Placental epithelial cell (primary cell): ENCODE results near the genes RPS28, KANK3, OR7G1, ZNF562, OLFM2, S1PR2, ICAM5 and CDC37.

DNA sequence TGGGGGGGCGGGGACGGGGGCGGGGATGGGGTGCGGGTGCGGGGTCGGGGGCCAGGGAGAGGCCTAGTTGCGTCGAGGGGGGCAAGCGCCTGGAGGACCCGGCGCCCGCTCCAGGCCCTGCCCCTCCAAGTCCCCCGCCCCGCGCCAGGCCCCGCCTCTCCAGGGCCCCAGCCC, 204 bp upstream of the CERS4 start:
- CAGE, long polyA plus RNA, result no peak

DNA sequence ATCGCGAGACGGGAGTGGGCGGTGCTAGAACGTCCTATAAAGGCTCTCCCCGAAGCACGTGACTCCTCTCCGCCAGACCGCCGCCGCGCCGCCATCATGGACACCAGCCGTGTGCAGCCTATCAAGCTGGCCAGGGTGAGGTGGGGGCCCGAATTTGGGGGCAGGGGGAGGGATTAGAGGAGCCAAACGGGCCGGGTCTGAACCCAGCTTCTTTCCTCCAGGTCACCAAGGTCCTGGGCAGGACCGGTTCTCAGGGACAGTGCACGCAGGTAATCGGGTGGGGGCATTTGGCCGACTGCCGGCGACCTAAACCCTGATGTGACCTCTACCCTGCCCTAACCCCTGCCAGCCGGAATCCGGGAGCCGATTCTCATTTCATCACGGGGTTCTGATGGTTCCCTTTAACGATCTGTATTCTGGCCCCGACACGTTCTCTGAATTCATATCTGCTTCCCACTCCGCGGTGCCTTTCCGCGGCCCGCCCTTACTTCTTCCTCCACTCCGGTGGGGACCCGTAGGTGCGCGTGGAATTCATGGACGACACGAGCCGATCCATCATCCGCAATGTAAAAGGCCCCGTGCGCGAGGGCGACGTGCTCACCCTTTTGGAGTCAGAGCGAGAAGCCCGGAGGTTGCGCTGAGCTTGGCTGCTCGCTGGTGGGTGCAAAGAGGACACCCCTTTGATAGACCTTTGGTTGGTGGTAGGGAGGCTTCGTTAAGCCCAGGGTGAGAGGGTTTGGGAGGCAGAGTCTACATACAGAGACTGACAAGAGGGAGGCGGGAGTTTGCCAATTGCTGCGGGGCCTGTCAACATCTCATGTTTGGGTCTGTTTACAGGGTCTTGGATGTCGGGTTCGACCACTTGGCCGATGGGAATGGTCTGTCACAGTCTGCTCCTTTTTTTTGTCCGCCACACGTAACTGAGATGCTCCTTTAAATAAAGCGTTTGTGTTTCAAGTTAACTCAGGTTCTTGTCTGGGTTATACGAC, at the start of gene RPS28:
RPS28 (plus strand) TSS at position 62 of the 989 bp plus-strand sequence.
- CAGE, long polyA plus RNA, result no peak

DNA sequence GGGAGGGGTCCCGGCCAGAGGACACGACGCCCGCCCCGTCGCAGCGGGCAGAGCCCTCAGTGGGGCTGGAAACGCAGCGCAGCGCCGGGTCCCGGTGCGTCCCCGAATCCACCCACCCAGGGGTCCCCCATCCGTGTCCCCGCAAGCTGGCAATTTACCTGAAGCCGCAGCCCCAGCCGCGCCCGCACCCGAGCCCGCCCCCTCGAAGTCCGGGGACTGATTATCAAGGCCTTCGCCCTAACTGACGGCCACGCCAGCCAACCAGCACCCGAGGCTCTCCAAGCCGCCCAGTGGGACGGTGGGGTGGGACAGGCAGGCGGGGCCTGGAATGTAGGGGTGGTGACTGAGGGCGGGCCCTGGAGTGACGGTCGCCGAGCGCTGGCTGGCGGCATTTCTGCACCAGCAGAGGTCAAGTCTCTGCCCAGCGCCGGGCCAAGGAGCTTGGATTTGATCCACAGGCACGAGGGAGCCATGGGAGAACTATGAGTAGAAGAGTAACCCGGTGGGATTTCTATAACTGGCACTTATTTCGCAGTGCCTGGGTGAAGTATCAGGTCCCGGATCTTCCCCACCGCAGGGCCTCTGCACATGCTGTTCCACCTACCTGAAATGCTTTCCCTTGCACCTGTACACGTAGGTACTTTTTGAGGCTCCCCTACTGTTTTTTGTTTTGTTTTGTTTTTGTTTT, at the start of gene KANK3:
KANK3 (minus strand) TSS at position 196 of the 688 bp plus-strand sequence.
- CAGE, long polyA plus RNA, result no peak

GRCh38 chr19:8469405-8469676, 24.6 kb downstream of the HNRNPM start:
- CAGE, long polyA plus RNA, result no peak

DNA sequence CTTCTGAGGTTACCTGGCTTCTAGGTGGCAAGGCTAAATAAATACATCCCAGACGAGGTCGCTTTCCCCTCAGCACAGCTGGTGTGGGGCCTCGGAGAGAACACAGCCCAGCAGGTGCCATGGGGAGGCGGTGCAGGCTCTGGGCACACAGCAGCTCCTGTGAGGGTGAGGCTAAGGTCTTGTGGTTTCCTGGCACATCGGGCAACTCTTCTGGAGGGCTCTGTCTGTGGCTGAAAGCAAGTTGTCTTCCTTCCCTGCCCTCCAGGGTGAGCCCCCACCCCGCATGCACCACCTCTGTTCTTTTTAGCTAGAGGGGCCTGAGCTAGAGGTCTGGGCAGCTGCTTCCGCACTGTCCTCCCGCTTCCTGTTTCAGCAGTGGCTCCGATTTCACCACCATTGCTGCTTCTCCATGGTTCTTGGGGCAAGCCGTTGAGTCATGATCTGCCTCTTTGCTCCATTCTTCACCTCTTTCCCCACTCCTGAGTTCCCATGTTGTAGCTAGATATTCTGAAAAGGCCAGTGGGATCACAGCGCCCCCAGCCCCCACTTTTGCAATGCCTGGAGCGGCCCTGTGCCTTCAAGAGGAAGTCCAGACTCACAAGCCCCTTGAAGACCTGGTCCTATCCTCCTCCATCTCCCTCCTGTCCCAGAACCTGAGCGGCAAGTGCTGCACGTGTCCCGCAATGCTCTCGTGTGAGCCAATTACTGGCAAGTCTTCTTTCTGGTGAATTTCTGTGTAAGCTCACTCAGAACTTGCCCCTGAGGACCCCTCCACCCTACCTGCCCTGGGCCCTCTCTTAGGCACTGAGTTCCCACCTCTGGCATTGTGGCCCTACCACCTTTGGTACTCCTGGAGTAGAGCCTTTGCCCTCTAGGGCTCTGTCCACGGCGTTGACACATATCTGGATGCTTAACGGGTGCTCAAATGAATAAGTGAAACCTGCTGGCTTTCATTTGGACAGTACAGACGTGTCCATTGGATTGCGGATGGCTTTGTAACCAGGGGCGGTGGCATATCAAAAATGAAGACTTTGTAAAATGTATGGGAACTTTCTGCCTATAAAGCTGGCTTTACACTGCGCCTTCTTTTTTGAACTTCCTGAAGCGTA, 14.7 kb downstream of the PRAM1 start:
- CAGE, long polyA plus RNA, result no peak

GRCh38 chr19:8671032-8671731, 27.4 kb downstream of the ACTL9 start:
- CAGE, long polyA plus RNA, result no peak

GRCh38 chr19:9115692-9116049, at the start of gene OR7G1:
OR7G1 (minus strand) TSS chr19:9115763.
- CAGE, long polyA plus RNA, result no peak

DNA sequence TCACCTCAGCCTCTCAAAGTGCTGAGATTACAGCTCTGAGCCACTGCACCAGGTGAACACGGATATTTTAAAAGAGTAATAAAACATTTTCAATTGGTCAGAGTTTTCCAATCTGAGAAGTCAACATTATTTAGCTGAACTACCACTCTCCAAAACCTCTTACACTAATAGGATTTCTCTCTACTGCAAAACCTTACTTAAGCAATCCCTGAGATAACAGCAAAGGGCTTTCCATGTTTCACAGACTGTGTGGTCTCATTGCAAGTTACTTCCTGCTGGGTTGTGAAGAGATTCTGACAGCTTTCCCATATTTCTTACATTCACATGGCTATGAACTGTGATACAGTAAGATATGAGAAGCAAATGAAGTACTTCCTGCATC, 24.0 kb downstream of the ZNF266 start:
- CAGE, long polyA plus RNA, result no peak

DNA sequence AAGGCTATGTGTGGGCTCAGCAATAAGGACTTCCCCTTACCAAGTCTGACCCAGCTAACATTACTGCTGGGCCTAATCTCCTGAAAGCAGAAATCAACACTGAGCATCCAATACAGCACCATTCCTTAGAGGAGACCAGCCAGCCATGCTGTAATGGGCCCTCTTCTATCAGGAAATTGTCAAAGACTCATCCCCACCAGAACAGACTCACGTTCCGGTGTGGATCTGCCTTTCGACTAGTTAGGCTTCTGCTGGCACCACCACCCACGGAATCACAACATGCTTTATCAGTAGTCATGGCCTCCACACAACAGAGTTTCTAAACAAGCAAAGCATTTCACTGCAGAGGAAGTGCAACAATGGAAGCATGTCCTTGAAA, 12.3 kb downstream of the ZNF266 start:
- CAGE, long polyA plus RNA, result no peak

- CAGE, long polyA plus RNA, result no peak
These were observed at the start of gene ZNF562 for GRCh38 chr19:9674764-9675283. ZNF562 (minus strand) TSS chr19:9675100.

- CAGE, long polyA plus RNA, result no peak
These were observed 10.1 kb downstream of the FBXL12 start for GRCh38 chr19:9808643-9809329.

- CAGE, long polyA plus RNA, result no peak
These were observed at the start of gene OLFM2 for GRCh38 chr19:9936155-9936848. OLFM2 (minus strand) TSS chr19:9936515.

GRCh38 chr19:10070571-10071595, 15.2 kb upstream of the SHFL start:
- CAGE, long polyA plus RNA, result no peak

- CAGE, long polyA plus RNA, result no peak
These were observed 21.8 kb downstream of the DNMT1 start for GRCh38 chr19:10172771-10173612.

- CAGE, long polyA plus RNA, result no peak
These were observed 3.9 kb upstream of the DNMT1 start for GRCh38 chr19:10198715-10199086.

GRCh38 chr19:10230887-10231853, at the start of gene S1PR2:
S1PR2 (minus strand) TSS chr19:10231331.
- CAGE, long polyA plus RNA, result no peak

GRCh38 chr19:10289240-10290211, at the start of gene ICAM5:
ICAM5 (plus strand) TSS chr19:10289952.
- CAGE, long polyA plus RNA, result no peak

GRCh38 chr19:10290212-10290461, 385 bp downstream of the ICAM5 start:
- CAGE, long polyA plus RNA, result no peak

DNA sequence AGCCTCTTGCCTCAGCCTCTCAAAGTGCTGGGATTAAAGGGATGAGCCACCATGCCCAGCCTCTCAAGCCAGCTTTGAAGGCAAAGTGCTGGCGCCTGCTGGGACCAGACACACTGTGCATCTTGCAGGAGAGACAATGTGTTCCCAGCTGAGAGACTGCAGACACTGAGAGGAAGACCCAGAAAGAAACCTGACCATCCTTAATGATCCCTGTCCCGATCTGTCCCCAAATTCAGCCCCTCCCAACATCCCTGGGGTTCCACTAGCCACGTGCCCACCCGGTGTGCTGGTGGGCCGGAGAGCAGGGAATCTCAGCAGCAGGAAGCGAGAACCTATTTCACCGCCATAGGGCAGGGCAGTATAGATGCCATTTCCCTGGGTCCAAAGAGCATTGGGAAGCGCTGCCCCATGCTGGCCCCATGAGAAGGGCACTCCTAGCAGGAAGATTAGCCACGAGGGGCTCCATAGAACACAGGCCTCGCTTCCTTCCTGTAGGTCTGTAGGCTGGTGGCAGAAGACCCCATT, 1.0 kb downstream of the RAVER1 start:
- CAGE, long polyA plus RNA, result no peak

DNA sequence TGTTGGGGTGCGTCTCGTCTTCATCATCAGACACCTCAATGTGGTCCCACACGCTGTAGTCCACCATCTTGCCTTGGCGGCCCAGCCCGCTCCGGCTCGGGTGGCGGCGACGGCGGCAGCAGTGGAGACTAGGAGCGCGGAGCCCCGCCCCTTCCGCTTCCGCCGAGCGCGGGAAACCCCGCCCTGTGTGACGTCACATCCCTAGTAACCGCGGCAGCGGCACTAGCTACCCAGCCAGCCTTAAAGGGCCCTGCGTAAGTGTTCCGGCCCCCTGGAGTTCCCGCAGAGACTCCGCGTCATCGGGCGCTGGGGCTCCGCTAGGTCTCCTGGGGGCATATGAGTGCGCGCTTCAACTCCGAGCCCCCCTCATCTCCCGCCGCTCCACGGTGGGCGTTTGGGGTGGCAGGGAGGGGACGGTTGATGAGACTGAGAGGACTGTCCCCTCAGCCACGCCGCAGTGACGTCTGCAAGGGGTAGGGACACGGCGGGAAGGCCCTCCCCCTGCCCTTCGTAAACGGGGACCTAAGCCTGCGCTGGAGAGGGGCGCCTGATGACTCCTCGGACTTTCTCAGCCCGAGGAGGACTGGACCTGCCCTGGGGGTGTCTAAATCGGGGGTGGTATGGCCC, at the start of gene CDC37:
CDC37 (minus strand) TSS at position 130 of the 627 bp plus-strand sequence.
- CAGE, long polyA plus RNA, result no peak